ENCODE results near the gene GLP1R.

DNA sequence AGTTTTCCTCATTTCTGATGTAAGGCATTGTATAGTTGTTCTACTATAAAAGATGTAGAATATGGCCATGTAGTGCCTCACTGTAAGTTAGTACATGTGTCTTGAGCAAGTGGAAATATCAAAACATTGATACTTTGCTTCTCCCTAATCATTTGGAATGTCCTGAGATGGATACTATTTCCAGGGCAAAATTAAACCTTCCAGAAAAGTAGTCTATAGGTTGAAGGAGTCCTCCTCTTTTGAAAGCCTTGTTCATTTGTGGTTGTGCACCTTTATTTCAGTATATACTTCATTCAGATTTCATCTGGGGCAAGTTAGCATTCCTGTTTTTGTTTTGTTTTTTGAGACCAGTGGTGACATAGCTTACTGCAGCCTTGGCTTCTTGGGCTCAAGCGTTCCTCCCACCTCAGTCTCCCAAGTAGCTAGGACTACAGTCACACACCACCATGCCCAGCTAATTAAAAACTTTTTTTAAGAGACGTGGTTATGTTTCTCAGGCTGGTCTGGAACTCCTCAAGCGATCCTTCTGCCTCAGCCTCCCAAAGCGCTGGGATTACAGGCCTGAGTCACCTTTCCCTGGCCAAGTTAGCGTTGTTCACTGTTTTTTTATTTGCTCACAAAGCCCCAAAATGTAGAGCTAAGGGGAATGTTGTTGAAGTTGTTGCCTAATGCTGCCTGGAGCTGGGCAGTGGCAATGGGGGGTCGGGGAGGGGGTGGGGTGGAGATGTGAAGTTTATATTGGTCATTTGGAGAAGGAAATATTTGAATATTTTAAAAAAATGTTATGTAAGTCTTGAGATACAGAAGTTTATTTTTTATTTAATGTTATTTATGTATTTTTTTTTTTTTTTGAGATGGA, 11.8 kb downstream of the SRSF3 start:
- PRO-cap, 3 experiments: no peak in any of the 3 experiments
- RAMPAGE, long total RNA, 4 experiments: no peak in any of the 4 experiments
- RRBS: no CpG with 5 or more reads among the region's 6 CpGs

DNA sequence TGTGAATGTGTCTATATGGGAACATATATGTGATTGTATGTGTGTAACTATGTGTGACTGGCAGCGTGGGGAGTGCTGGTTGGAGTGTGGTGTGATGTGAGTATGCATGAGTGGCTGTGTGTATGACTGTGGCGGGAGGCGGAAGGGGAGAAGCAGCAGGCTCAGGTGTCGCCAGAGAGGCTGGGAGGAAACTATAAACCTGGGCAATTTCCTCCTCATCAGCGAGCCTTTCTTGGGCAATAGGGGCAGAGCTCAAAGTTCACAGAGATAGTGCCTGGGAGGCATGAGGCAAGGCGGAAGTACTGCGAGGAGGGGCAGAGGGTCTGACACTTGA, 29.8 kb downstream of the SRSF3 start:
- PRO-cap, 3 experiments: no peak in any of the 3 experiments
- RAMPAGE, long total RNA, 4 experiments: no peak in any of the 4 experiments
- RRBS: no CpG with 5 or more reads among the region's 7 CpGs

DNA sequence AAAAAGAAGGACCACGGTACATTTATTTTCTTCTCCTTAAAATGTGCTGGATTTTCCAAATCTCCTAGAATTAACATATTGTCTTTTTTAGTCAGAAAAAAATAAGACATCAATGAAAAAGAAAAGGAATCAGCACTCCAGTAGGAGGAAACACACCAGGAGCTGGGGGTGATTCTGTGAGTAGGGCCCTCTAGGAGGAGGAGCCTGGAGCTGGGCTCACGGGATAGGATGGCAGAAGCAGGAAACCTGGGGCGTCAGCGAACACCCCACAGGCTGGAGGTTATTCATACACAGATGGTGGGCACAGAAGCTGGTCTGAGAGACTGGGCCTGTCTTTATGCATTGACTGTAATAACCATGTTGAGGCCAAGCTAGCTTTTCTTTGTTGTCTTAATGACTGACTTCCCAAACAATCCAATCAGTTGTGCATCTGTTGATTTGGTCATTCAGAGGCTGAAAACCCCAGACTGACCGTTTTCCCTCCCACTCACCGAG, 53.2 kb downstream of the CPNE5 start:
- PRO-cap, 3 experiments: no peak in any of the 3 experiments
- RAMPAGE, long total RNA, 4 experiments: no peak in any of the 4 experiments
- RRBS: no CpG with 5 or more reads among the region's 6 CpGs

DNA sequence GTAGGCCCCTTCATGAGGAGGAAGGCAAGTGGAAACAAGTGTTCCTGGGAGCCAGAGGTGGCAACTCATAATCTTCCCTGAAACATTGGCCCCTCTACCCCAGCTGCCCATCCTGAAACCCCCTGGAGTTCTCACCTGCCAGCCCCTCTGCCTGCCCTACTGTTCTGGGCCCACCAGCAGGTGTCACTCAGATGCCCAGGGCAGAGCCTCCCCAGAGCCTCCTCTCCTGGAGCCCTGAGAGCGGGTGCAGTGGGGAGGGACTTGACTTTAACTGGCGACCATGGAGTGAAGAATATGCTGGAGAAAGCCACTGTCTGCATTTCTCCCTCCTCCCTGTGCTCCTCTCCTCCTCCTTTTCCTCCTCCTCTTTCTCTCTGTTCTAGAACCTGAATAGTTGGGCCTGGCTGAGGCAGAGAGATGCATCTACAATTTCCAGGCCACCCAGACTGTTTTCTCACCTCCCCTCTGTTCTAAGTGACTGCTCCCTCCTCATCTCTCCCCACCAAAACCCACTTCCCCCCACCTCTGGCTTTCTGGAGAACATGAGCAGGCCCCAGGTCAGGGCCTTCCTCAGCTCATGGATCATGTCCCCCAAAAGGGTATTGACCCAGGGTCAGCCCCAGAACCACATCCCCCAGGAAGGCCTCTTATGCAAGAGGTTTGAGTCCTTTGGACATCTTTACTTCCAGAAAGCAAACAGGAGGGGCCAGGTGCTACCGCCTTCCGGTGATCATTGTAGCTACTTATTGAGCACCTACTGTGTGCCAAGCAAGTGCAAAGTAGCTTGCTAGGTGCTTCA, 2.7 kb downstream of the CPNE5 start:
- PRO-cap, 3 experiments: no peak in any of the 3 experiments
- RAMPAGE, long total RNA, 4 experiments: no peak in any of the 4 experiments
- RRBS: no CpG with 5 or more reads among the region's 4 CpGs

DNA sequence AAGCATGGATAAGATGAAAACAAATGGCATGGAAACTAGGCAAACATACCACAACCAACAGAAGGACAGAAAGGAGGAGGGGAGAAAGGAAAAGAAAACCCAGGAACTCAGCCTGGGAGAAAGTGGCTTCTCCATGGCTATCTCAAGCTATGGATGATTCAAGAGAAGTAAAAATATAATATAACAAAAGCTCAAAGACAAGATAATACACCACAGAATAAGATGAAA, 6.7 kb downstream of the PPIL1 start:
- PRO-cap, 3 experiments: no peak in any of the 3 experiments
- RAMPAGE, long total RNA, 4 experiments: no peak in any of the 4 experiments

GRCh38 chr6:37045183-37045571, 39.7 kb downstream of the FGD2 start:
- PRO-cap, 3 experiments: no peak in any of the 3 experiments
- RAMPAGE, long total RNA, 4 experiments: no peak in any of the 4 experiments
- RRBS: no CpG with 5 or more reads among the region's 4 CpGs

DNA sequence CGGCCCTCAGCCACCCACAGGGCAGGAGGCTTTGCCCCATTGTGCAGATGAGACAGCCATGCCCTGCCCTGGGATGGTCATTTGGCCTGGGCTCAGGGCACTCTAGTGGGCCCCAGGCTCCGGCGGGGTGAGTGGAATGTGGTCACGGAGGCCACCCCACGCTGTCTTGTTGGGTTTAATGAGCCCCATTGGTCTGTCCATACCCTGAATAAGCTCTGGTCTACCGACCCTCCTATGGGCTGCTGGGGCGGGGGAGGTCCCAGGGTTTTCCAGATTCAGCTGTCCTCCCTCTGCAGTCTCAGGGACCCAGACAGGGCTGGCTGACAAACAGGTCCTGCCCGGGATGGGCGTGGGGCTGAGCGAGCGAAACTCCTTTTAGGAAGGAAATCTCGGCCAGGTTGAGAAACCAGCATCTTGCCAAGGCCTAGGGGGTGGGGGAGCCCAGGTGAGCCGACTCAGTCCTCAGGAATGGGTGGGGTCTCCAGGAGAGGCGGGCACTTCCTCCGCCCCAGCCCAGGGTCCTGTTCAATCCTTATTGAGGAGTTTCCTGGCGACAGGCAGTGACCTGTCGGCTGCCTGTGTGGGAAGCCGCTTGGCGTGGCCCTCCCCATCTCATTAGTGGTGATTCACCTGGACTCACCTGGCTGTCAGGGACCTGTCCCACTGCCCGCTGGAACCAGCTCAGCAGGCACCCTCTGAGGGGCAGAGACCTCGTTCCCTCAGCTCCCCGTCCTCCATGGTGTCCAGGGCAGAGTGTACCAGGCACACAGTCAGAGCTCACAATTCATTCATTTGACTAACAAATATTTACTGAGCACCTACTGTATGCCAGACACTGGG, 50.9 kb downstream of the FGD2 start:
- PRO-cap, 3 experiments: no peak in any of the 3 experiments
- RAMPAGE, long total RNA, 4 experiments: no peak in any of the 4 experiments
- RRBS: no CpG with 5 or more reads among the region's 22 CpGs

- PRO-cap, 3 experiments: no peak in any of the 3 experiments
- RAMPAGE, long total RNA, 4 experiments: no peak in any of the 4 experiments
- RRBS: no CpG with 5 or more reads among the region's 12 CpGs
Observed at GRCh38 chr6:37073852-37074841, 68.7 kb downstream of the FGD2 start.

DNA sequence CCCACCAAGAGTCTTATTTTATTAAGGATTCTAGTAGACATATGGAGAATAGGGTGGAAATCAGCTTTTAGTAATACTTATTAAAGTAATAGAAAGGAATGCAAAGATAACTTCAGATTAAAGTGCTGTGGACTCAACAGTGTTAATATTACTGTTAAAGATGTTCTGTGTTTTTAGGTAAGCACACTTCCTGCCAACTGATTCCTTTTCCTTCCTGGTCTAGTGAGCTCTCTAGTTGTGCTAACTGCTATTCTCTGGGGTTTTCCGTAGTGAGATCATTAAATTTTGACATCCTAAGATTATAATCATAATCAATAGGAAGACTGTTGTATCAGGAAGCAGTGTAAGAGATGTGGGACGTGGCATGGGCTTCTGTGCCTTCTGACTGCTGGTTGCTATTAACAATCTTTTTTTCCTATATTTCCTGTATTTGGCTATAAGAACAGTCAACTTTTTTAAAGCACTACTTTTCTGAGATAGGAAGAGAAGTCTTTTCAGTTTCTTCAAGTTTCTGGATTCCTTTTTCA, 1.3 kb upstream of the TMEM217 start:
- PRO-cap, 3 experiments: no peak in any of the 3 experiments
- RAMPAGE, long total RNA, 4 experiments: no peak in any of the 4 experiments
- RRBS: no CpG with 5 or more reads among the region's 2 CpGs

DNA sequence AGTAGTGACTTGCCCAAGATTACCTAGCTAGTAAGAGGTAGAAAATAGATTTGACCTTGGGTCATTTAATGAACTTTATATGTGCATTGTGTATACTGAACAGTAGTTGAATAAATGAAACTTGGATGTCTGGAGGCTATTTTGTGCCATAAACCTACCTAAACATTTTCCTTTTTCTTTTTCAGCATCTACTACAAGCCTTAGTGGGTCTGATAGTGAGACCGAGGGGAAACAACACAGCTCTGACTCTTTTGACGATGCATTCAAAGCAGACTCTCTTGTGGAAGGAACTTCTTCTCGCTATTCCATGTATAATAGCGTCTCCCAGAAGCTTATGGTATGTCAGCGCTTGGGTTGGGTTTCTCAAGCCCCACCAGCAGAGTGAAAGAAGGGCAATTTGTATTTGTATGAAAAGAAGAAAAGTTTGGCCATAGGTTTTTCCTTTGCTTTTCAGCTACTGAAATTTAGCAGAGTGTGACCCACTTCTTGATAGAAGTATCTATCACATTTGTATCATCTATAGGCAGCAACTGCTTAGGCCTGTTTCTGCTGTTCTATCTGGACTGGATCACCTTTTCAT, 10.9 kb downstream of the CMTR1 start:
- PRO-cap, 3 experiments: no peak in any of the 3 experiments
- RAMPAGE, long total RNA, 4 experiments: no peak in any of the 4 experiments
- RRBS: no CpG with 5 or more reads among the region's 5 CpGs

DNA sequence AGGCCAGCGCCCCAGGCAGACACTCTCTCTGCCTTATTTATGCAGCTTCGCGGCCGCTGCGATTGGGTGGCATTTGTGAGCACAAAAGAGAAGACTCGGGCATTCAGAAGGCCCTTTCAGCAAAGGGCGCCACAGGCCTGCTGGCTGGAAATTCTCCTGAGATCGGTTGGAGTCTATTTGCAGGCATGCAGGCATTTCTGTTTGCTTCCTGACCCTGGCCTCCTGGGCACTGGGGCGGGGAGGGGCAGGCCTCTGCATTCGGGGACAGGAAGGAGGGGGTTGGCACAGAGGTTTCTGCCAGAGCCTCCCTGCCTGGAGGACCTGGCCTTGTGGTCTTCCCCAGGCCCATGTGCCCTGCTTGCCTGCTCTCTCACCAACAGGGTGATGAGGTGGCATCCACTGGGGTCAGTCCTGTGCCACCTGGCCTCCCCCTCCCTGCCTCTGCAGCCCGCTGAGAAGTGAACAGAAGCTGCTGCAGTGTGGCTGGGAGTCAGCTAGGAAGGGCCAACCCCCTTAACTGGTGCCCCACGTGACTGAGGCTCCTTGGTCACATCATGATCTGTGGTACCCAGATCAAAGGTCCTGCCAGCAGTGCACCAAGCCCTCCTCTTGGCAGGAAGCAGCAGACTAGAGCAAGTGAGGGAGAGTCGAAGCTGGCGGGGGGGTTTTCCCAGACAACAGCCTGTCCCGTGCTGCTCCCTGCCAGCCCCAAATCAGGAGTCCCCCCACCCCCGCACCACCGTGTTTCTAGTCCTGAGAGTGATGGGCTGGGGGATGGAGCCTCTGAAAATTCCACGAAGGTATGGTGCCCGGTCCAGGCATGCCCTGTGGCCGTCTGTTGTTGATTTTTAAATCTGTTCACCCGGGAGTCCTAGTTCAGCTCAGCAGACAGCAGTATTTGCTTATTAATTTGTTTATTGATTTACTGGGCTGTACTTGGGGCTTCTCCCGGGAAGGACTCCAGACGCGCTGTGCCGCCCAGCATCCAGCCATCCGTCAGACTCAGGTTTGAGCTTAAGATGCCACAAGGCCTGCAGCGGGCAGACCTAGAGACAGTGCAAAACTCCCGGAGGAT, 16.8 kb upstream of the CCDC167 start:
- PRO-cap, 3 experiments: no peak in any of the 3 experiments
- RAMPAGE, long total RNA, 4 experiments: no peak in any of the 4 experiments
- RRBS: 42% methylated on average over 7 of the region's 28 CpGs

DNA sequence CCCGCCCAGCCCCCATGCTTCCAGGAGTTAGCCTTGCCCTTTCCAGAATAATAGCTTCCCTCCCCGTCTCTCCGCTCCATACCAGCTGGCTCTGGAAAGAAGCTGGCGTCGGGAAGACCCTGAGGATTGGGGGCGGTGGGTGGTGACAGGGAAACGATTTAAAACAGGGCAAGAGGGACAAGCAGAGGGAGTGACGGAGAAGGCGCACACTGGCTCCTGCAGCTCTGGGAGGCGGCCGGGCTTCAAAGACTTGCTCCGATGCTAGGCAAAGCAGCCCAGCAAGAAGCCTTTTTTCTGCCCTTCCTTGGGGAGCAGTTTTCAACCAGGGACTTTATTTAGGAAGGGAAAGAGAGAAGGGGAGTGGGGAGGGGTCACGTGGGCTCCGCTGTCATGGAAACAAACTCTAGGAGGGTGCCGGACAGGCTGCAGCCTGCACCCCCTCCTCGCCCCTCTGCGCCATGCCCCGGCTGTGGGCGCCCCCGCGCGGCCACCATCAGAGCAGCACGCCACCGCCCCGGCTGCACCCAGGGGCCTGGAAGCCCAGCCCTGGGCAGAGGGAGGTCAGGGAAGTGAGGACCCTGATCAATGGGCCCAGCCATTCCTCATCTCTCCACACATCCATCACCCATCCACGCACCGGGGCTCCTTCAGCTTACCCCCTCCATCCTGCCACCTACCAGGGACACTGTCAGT, 66.5 kb upstream of the CCDC167 start:
- PRO-cap, 3 experiments: no peak in any of the 3 experiments
- RAMPAGE, long total RNA, 4 experiments: no peak in any of the 4 experiments
- RRBS: 3% methylated on average over 11 of the region's 27 CpGs

- PRO-cap, 3 experiments: no peak in any of the 3 experiments
- RAMPAGE, long total RNA, 4 experiments: no peak in any of the 4 experiments
- RRBS: 100% methylated on average over 1 of the region's 13 CpGs
Observed at GRCh38 chr6:37679853-37680531, 17.7 kb downstream of the MDGA1 start.

DNA sequence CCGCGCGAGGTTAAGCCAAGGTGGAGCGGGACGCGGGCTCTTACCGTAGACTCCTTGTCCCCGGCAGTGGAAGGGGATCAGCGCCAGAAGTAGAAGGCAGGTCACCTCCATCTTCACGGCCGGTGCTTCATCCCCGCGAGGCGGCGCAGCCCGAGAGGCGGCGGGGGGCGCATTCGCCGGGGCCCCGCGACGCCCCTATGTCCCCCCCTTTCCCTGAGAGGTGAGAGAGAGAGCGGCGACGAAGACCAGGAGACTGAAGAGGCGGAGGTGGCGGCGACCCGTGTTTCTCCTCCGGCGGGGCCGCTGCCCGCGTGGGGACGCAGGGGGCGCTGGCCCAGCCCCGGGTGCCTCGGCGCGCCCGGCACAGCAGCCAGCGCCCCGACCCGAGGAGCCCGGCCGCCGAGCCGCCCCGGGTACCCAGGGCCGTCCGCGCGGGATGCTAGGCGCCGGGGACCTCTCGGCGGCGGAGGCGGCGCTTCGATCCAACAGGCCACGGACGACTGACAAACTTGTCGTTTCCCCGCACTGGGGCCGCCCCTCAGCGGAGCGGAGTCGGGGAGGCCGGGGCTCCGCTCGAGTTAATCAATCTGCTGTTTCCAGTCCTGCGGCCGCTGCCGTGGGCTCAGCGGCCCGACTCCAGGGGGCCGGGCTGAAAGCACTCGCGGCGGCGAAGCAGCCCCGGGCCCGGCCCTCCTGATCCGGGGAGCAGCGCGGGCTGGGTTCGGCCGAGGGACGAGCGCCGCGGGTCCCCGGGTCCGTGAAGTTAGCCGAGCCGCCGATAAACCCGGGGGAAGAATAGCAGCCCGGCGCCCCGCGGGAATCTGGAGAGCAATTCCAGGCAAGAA, 760 bp downstream of the MDGA1 start:
- PRO-cap, 3 experiments: peak in 2 of 3 experiments; most common plus-strand start position 585 of the sequence (in 2); most common minus-strand start position 451 of the sequence (in 1)
- RAMPAGE, long total RNA, 4 experiments: no peak in any of the 4 experiments
- RRBS: 3% methylated on average over 75 of the region's 105 CpGs

- PRO-cap, 3 experiments: no peak in any of the 3 experiments
- RAMPAGE, long total RNA, 4 experiments: no peak in any of the 4 experiments
- RRBS: no CpG with 5 or more reads among the region's 8 CpGs
Observed at GRCh38 chr6:38164149-38164649, 344.7 kb downstream of the ZFAND3 start.

DNA sequence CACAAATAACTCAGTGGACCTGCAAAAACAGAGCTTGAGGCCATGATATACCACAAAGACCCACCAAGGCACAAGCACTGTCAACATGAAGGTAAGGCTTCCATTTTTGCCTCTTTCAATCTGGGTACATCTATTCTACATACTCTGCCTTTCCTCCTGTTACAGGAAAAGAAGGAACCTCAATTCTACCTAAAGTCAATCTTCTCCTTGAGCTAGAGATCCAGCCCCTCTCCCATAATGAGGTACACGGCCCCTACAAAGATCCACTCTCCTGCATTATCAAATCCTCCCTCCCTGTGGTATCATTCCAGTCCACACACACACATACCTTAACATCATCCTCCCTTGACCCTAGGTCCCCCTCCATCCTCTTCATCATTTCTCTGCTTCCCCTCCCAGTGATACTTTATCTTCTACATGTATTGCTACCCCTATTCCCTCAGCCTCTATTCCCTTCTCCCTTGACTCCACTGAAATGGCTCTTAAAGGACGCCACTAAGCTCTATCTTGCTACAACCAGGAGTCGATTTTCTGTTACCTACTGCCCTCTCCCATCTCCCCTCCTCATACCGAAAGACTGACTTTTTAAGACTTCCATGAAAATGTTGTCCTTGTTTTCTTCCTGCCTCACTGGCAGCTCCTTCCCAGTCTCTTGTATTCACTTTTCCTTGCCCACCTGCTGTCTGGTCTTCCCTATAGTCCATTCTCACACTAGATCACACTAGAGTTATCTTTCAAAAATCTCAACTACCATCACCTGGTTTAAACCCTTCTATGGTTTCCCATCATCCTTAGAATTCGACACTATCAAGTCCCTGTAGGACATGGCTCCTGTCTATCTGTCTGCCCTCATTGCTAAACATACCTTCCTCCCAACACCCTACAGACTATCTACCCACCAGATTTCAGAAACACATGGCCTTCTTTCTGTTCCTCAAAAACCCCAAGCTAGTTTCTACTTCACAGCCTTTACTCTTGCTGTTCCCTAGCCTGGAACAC, 156.7 kb downstream of the BTBD9 start:
- PRO-cap, 3 experiments: no peak in any of the 3 experiments
- RAMPAGE, long total RNA, 4 experiments: no peak in any of the 4 experiments
- RRBS: no CpG with 5 or more reads among the region's 5 CpGs

DNA sequence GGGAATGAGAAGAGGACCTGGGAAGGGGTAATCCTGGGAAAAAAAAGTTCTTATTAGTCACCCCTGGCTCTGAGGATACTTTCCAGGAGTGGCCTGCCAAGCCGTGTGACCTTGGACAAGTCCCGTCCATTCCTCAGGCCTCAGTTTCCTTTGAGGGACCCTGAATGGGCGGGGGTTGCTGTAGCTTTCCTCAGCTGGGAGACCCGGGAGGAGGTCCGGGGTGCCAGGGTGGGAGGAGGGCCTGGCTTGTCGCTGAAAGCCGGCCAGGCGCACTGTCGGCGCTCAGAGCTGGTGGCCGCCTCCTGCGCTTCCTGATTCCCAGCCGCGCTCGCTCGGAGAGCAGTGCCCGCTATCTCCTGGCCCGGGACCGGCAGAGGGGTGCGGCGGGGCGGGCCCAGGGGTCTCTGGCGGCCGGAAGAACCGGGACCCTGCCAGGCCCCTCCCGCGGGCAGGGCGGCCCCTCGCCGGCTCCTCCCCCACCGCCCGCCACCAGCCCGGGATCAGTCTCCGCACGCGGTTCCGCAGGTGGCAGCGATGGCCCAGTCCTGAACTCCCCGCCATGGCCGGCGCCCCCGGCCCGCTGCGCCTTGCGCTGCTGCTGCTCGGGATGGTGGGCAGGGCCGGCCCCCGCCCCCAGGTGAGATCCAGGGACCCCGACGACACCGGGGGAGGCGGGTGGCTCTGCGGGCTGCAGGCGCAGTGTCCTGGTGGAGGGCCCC, at the start of gene GLP1R:
Gene GLP1R (plus strand): TSS at position 500 of the 719 bp plus-strand sequence.
- PRO-cap, 3 experiments: no peak in any of the 3 experiments
- RAMPAGE, long total RNA, 4 experiments: no peak in any of the 4 experiments
- RRBS: 2% methylated on average over 43 of the region's 54 CpGs

DNA sequence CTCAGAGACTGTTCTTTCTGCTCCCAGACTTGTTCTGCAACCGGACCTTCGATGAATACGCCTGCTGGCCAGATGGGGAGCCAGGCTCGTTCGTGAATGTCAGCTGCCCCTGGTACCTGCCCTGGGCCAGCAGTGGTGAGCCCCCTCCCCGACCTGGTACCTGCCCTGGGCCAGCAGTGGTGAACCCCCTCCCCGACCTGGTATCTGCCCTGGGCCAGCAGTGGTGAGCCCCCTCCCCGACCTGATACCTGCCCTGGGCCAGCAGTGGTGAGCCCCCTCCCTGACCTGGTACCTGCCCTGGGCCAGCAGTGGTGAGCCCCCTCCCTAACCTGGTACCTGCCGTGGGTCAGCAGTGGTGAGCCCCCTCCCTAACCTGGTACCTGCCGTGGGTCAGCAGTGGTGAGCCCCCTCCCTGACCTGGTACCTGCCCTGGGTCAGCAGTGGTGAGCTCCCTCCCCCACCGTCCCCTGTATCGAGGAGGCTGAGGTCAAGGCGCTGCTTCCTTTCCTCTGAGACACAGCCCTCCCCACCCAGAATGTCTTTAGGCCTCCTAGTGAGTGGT, 8.9 kb downstream of the GLP1R start:
- PRO-cap, 3 experiments: peak in 1 of 3 experiments; most common minus-strand start position 243 of the sequence (in 1)
- RAMPAGE, long total RNA, 4 experiments: no peak in any of the 4 experiments
- RRBS: no CpG with 5 or more reads among the region's 13 CpGs

- PRO-cap, 3 experiments: no peak in any of the 3 experiments
- RAMPAGE, long total RNA, 4 experiments: no peak in any of the 4 experiments
- RRBS: no CpG with 5 or more reads among the region's 8 CpGs
Observed at GRCh38 chr6:39183011-39183879, 46.0 kb downstream of the KCNK5 start.

DNA sequence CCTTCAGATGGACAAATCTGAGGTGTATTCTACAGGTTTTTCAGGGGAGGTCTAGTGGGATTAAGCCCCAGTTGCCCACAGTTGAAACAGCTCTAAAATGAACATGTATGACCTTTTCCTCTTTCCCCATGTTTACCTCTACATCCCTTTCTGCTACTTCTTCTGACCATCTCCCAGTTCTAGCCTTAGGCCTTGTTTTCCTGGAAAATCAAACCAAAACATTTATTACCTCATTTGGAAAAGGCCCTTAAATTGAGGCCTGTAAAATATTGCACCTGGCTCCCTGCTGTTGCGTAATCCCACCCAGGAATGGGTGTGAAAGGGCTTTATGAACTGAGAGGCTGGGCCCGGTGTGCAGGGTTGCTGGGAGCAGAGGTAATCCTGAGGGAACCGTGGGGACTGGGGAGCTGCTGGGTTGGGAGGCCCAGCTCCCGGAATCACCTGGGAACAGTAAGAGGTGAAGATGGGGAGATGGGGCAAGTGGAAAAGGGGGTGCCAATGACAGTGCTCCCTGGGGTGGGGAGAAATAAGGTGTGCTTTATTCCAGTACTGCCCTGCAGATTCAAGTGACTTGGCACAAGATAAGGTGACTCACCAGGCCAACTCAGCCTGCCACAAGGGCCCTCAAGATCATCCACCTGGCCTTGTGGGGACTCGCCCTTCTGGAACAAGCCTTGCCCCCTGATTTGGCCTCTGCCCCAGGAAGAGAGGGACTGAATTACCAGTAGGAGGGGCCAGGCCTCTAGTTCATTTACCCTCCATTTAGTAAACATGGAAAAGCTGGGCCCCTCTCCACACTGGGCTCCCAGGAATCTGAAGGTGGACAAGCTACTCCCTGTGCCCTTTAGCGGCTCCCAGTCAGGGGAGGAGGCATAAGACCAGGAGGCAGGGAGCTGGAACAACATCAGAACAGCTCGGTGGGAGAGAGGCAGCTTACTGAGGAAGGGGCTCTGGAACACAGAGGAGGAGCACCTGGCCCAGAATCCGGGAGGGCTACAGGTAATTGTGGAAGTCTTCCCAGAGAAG, 44.2 kb downstream of the KCNK5 start:
- PRO-cap, 3 experiments: no peak in any of the 3 experiments
- RAMPAGE, long total RNA, 4 experiments: no peak in any of the 4 experiments
- RRBS: 82% methylated on average over 2 of the region's 8 CpGs